Islet of Langerhans (tissue), 1 donor: ENCODE measurements around the gene SP2.

DNA sequence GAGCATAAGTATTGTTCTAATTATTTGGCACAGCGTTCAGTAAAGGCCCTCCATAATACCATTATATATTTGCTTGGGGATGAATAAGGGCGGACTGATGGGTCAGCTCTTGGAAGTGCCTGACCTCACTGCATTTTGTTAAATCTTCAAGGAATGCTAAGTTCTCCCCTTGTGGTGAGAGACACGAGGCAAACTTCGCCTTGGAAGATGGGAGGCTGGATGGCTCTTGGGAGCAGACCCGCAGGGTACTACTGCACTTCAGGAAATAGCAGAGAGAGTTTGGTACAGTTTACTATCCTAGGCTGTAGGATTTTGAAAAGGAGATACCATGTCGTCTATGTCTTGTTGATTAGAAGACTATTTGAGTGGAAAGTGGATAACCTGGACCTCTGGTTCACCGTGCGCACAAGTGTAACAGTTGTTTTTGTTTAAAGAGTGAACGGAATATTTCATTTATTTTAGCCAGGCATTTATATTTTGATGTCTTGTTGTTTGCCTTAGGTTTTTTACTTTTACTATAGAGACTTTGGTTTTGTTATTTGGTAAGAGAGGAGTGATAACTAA lies 87.1 kb upstream of the RPRML start:
- RRBS = no CpG with 5 or more reads among the region's 9 CpGs

- RRBS = no CpG with 5 or more reads among the region's 4 CpGs
Measured at GRCh38 chr17:47118541-47118945, 70.6 kb downstream of the CDC27 start.

- RRBS = no CpG with 5 or more reads among the region's 7 CpGs
Measured at GRCh38 chr17:47218849-47219535, 9.8 kb downstream of the MYL4 start.

- RRBS = no CpG with 5 or more reads among the region's 10 CpGs
Measured at GRCh38 chr17:47656715-47657654, 7.3 kb downstream of the KPNB1 start.

- RRBS = no CpG with 5 or more reads among the region's 7 CpGs
Measured at GRCh38 chr17:47674384-47675010, 19.5 kb upstream of the TBKBP1 start.

DNA sequence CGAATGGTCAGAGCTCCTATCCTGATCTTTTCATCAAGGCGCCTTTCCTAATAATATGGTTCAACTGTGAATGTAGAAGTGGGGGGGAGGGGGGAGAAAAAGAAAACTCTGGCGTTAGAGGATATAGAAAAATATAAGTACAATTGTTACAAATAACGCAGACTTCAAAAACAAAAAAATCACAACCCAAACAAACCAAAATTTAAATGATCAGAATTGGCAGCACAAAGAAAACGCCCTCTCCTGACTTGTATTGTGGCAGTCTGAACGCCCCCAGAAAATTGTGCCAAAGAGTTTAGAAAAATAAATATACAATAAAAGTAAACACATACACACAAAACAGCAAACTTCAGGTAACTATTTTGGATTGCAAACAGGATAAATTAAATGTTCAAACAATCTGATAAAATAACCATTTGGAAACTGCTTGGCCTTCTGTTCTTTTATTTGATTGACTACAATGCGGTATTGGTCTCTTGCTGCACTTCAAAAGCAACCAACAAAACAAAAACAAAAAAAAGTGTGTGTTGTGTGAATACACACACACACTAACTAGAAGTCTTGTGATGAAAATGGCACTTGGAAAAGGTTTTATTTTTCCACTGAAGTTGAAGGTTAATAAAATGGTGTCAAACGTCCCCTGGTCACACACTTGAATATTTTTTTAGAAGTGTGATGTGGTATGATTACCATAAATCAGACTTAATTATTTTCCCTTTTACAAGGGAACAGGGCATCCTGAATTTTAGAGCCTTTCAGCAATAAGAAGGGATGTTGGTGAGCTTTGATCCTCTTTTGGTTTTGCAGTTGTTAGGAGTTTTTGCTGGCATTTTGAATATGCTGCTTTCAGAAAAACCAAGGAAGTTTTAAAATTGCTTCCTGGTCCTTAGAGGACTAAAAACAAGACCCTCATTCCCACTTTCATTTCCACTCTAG lies 10.5 kb upstream of the TBKBP1 start:
- RRBS = no CpG with 5 or more reads among the region's 8 CpGs

- RRBS = 5% methylated on average over 11 of the region's 35 CpGs
Measured at GRCh38 chr17:47694359-47694744, 391 bp downstream of the TBKBP1 start.

DNA sequence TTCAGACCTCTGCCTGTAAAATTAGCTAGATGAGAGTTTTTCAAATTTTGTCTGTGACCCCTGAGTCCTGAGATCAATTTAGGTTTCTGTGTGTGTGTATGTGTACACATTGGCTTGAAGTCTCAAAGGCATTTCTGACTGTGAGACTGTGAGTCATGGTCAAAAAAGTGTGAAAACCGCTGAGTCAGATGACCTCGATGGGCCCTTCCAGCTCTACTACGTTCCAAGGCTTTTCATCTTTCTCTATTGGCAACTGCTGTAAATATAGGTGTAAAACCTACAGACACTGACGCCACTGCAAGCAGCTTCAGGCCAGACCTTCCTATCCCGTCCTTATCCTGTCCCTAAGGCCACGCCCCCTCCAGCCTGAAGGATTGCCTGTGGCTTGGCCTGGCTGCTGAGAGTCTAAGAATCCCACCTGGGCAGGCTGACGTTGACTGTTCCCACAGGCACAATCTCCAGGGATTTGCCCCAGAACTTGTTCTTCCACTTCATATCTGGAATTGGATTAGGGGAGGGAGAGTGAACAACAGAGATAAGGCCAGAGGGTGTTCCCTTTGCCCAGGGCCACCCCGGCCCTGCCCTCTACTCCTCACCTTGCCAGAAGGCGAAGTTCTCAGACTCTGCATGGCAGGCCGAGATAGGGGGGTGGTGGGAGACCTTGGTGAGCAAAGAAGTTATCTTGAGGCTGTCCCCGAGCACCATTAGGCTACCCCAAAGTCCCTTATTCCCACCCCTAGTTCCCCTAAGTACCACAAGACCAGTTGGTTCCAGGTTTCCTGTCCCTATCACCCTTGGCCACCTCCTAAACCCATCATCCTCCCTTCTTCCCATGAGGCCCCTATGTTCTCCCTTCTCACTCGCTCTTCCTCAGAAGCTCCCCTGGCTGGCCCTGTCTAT lies 11.2 kb downstream of the OSBPL7 start:
- RRBS = no CpG with 5 or more reads among the region's 12 CpGs

DNA sequence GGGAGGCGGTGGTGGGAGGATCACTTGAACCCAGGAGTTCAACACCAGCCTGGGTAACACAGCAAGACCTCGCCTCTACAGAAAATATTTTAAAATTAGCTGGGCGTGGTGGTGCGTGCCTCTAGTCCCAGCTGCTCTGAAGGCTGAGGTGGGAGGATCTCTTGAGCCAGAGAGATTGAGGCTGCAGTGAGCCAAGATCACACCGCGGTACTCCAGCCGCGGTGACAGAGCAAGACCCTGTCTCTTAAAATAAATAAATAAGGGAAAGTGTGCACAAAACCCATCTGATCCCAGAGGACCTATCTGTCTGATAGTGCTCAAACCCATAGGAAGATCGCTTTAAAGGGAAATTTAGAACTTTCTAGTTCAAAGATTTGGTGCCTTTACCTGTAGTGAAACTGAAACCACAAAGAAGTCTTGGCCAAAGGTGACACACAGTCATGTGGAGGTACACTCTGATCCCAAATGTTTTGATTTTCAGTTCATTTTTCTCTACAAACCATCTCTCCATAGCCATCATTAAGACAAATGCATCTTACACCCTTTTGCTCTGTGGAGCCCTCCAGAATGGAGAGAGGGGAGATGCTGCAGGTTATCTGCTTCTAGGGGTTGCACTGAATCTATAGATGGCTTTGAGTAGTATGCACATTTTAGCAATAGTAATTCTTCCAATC lies 782 bp upstream of the SCRN2 start:
- RRBS = no CpG with 5 or more reads among the region's 9 CpGs

- RRBS = 11% methylated on average over 7 of the region's 46 CpGs
Measured at GRCh38 chr17:47847329-47847807, 3.6 kb downstream of the SP6 start.

DNA sequence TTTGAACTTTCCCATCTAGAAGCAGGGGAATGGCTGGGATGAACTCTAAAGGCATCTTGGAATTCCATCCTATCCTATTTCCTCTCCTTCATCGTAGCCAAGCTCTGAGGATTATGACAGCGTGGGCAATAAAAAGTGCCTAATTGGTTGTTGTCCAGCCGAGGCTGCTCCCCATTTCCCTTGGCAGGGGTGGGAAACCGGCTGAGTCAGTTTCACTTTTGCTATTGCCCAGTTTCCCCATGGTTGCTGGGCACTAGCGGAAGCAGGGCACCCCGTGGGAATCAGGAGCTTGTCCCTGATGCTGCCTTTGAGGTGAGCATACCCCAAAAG lies 13.8 kb upstream of the SP2 start:
- RRBS = no CpG with 5 or more reads among the region's 6 CpGs

GRCh38 chr17:47885570-47886051 lies 10.4 kb upstream of the SP2 start:
- RRBS = no CpG with 5 or more reads among the region's 7 CpGs

DNA sequence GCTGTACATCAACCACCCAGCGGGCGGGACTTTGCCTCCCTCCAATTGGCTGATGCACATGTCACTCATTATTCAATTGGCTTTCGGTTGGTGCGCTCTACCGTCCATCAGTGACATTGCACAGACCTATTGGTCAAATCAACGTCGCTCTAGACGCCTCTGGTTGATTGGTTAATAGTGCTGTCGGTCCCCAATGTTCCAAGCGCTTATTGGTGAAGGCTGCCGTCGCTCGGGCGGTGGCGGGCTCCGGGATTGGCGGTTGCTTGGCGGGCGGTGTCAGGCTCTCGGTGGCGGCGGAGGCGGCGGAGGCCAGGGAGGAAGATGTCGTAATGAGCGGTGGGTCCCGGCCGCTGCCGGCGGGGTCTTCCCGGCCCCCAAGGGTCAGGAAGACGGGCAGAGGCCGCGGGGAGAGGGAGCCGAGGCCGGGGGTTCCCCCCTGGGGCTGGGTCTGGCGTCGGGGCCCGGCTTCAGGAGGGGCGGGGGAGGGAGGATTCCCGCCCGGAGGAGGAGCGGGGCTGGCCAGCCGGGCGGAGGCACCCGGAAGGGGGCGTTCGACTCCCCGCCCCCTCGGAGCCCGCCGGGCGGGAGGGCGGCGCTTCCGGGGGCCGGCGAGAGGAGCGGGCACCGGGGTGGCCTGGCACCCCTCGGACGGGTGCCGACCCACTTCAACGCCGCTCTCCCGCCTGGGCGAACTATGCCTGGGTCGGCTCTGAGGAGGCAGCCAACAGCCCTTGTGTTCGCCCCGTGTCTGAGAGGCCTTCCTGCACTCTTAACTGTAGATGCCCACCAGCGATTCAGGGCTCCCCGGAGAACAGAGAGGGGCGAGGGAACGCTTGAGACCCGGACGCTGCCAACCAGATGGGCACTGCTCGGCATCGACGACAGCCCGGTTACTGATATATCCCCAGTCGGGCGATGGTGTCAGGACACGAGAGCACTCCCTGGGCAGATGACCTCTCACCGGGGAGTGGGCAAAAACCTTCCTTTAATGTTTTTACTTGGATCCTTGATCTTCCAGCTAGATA lies at the start of gene SP2:
Gene SP2, plus strand, starts transcription at position 279 of the 1,025 bp plus-strand sequence.
- RRBS = 5% methylated on average over 38 of the region's 84 CpGs

DNA sequence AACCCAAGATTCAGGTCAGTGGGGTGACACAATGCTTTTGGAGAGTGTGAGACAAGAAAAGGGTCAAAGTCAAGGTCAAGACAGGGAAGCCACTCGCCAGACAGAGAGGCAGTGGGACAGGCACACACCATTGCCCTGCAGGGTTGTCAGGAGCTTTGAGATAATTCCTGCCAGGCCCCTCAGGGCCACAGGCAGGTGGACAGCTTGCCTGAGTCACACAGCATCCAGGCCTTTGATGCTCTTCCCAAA lies 4.0 kb downstream of the PRR15L start:
- RRBS = no CpG with 5 or more reads among the region's 1 CpG

GRCh38 chr17:48023188-48023667 lies 14.4 kb downstream of the COPZ2 start:
- RRBS = 7% methylated on average over 8 of the region's 24 CpGs

GRCh38 chr17:48024894-48025663 lies 12.5 kb downstream of the COPZ2 start:
- RRBS = 4% methylated on average over 15 of the region's 53 CpGs

GRCh38 chr17:48052885-48053146 lies 4.7 kb downstream of the NFE2L1 start:
- RRBS = no CpG with 5 or more reads among the region's 2 CpGs

DNA sequence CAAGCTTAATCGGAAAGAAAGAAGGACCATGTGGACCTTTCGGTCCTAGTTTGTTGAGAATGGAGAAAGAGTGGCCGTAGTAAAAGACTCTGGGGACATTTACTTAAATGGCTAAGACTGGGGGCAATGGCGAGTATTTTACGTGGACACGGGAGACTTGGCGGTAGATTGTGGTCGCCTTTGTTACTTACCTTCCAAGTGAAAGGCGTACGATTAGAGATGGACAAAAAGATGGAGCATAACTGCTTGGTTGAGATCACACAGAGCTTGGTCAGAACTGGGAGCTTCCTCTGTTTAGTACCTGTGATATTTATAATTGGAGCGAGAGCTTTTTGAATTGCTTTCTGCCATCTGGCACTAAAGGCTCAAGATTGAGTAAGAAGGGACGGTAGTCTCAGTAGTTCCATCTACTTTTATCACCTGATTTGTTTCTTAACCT lies 514 bp downstream of the SNX11 start:
- RRBS = no CpG with 5 or more reads among the region's 12 CpGs

GRCh38 chr17:48528638-48529195 lies 2.1 kb downstream of the HOXB1 start:
- RRBS = no CpG with 5 or more reads among the region's 8 CpGs

DNA sequence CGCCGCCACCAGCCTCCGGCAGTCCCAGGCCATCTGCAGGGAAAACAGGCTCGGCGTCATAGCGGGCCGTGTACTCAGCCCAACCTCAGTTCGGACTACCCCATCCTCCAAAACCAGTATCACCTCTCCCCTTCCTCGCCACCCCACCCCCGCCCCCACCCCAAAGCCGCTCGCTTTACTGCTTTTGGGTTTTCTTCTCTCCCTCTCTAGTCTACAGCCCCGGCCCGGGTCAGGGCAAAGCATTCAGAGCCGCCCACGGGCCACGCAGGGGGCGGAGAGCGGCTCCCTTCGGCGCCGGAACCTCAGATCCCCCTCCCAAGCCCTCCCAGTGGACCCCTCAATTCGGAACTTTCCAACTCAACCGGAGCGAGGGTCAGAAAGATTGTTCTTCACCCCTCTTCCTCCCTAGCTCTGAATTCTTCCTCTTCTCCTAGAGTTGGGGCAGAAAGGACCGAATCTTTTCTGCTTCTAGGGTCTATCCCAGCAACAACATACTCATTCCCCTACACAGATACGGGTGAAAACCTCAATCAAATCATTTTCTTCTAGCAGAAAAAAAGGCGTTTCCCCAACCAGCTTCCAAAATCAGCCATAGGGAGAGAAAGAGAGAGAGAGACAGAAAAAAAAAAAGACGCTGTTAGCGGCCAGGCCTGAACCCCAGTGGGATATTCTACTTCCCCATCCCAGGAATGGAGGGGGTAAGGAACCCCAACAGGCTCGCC lies 1.0 kb downstream of the HOXB2 start:
- RRBS = 11% methylated on average over 14 of the region's 31 CpGs